Neural cell (in vitro differentiated cells): ENCODE results near the gene ADAMTS15.

DNA sequence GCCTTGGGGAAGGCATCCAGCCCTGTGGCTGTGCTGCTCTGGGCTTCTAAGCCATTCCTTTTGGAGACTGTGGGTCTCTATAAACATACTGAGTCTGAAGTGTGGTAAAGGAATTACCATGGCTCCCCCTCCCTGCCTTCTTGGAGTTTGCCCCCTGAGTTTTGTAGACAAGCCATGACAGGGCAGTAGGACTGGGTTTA lies 13.5 kb downstream of the FLI1 start:
- RAMPAGE, long total RNA: no peak

DNA sequence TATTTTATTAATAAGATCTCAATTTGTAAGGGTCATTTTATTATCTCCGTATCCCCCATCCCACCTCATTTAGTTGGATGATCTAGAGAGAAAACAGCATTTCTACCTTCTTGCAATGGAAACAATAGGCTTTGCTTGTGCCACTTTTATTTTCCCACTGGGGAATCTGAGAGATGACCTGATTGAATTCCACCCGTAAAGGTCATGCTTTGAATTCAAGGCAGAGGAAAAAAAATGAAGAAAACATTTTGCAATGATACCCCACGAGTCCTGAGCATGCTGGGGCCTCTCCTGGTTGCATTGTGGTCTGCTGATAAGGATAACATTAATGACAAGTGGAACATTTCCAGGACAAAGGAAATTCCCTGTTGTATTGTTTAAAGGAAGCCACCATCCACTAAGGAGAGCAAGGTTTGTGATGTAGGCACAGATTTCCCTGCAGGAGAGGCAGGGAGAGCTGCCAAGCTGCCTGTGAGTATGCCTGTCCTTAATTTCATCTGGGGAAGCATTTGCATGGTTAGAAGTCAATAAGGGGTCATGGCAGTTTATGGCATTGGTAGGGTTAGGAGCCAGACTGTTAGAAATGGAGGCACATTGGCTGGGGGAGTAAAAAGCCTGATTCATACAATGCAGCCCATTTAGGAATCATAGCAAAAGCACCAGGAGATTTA lies 21.8 kb downstream of the FLI1 start:
- RAMPAGE, long total RNA: no peak

- RAMPAGE, long total RNA: no peak
Measured at GRCh38 chr11:128720315-128721128, 26.6 kb downstream of the FLI1 start.

GRCh38 chr11:128890432-128890887 lies 696 bp upstream of the KCNJ5 start:
- RAMPAGE, long total RNA: no peak

DNA sequence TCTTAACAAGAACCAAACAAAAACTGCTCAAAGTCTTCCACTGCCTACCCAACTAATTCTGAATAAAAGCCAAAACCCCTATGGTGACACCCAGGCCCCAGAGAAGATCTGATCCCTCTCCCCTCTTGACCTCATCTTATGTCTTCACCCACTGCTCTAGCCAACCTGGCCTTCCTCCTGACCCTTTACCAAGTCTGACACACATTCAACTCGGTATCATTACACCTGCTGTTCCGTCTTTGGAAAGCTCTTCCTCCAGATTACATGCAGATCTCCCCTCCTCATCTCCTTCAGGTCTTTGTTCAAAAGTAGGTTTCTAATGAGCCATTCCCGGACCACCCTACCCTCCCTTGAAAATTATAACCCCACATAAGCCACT lies 84.7 kb upstream of the TP53AIP1 start:
- RAMPAGE, long total RNA: no peak

DNA sequence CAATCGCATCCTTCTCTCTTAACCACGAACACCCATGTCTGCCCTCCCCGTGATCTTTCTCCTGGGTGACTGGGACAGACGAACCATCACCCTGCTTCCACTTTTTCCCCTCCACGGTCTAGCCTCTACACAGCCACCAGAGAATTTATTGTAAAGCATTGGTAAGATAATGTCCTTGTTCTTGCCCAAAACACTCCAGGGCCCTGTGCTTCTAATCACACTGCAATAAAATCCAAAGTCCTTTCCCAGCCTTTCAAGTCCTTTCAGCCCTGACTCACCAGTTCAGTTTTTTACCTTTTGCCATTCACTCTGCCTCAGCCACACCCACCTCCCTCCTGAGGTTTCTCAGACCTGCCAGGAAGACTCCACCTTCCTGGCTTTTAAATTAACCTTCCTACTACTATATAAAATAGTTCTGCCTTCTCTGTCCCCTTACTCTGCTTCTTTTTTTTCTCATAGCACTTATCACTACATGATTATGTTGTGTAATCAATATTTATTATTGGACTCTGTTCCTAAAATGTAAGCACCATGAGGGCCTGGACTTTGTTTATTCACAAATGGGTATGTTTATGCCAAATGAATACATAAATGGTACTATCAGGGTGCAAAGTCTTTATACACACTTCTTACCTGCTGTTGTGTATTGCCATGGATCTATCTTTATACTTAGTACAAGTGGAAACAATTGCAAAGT lies 91.1 kb upstream of the ARHGAP32 start:
- RAMPAGE, long total RNA: no peak

GRCh38 chr11:129372736-129373531 lies 2.7 kb upstream of the BARX2 start:
- RAMPAGE, long total RNA: no peak

- RAMPAGE, long total RNA: no peak
Measured at GRCh38 chr11:129386832-129387758, 11.4 kb downstream of the BARX2 start.

DNA sequence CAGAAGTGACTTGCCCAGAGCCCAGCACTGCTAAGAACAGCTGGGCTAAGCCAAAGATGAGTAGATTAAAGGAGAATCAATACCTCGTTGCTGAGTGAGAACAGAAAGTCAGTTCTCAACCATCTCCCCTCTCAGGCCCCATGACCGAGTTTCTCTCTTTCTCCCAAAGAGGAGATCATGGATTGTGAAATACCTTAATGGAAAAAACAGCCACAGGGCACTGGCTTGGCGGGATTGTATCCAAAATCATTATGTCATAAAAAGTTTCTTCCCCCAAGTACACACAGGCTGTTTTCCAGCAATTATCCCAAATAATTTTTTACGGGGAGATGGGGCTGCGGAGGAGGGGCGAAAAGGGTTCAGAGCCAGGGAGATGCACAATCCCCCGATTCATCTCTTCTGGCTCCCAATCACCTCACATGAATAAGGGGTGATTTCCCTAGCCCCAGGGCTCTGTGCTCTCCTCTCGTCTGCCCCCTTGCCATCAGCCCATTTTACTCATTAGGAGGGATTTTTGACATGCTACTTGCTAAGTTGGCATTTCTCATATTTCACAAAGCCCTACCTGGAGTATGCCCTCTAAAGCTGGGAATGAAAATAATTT lies 111.7 kb upstream of the TMEM45B start:
- RAMPAGE, long total RNA: no peak

GRCh38 chr11:129731202-129731654 lies 84.4 kb upstream of the TMEM45B start:
- RAMPAGE, long total RNA: no peak

DNA sequence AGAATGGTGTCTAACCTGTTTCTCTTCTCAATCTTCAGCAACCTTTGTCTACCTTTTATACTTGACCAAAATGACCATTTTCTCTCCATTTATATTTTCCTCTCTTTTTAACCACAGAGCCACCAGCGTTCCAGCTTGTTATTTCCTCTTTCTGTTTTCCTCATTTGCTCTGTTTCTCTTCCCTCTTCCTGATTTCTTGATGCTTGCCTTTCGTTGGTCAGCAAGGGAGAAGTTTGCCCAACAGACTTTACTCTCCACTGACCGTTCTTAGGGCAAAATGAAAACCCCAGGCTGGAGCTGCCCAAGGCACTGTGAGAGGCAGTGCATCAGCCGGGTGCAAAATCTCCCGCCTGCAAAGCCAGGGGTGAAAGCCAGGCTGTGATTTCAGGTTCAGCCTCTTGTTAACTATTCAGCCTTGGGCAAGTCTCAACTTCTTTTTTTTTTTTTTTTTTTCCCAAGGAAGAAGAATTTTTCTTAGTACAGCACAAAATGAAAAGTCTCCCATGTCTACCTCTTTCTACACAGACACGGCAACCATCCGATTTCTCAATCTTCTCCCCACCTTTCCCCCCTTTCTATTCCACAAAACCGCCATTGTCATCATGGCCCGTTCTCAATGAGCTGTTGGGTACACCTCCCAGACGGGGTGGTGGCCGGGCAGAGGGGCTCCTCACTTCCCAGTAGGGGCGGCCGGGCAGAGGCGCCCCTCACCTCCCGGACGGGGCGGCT lies 26.0 kb upstream of the APLP2 start:
- RAMPAGE, long total RNA: no peak

DNA sequence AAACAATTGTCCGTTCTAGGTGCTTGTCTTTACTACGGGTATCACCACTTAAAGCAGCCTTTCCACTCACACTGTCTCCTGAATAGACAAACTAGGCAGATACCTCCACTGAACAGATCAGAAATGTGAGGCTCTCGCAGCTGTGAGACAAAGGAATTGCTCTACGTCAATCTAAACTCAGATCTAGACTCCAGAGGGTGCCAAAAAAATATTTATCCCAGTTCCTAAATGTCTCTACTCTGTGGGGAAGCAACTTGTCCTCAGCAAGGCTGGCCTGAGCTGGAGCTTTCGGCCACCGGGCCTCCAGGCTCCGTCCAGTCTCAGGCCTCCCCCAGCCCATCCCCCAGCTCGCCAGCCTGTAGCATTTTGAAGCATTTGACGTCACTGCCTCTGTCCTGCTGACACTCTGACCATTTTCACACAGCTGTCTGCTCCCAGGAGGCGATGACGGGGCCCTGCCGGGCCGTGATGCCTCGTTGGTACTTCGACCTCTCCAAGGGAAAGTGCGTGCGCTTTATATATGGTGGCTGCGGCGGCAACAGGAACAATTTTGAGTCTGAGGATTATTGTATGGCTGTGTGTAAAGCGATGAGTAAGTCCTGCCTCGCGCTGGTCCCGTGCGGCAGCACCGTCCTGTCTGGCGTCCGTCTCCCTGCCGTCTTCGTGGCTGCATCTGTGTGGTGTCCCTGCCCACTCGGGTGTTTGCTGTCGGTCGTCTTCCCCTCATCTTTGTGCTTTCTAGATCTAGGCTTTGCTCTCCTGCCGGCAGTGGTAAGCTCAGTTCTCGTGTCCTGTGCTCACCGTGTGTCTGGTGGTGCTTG lies 36.2 kb upstream of the ST14 start:
- RAMPAGE, long total RNA: no peak

DNA sequence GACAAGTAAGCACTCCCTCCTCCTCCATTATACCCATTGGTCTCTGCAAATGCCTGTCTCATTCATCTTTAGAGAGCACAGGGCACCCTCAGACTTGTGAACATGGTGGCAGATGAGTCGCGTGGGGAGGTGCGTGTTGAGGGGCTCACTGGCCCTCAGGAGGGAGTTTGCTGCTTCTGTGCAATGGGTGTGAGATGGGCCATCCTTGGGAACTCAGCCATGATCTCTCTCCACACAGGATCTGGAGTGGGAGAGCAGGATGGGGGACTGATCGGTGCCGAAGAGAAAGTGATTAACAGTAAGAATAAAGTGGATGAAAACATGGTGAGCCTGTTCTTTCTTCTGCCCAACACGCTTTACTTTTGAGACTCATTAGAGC lies 19.4 kb upstream of the ST14 start:
- RAMPAGE, long total RNA: no peak

DNA sequence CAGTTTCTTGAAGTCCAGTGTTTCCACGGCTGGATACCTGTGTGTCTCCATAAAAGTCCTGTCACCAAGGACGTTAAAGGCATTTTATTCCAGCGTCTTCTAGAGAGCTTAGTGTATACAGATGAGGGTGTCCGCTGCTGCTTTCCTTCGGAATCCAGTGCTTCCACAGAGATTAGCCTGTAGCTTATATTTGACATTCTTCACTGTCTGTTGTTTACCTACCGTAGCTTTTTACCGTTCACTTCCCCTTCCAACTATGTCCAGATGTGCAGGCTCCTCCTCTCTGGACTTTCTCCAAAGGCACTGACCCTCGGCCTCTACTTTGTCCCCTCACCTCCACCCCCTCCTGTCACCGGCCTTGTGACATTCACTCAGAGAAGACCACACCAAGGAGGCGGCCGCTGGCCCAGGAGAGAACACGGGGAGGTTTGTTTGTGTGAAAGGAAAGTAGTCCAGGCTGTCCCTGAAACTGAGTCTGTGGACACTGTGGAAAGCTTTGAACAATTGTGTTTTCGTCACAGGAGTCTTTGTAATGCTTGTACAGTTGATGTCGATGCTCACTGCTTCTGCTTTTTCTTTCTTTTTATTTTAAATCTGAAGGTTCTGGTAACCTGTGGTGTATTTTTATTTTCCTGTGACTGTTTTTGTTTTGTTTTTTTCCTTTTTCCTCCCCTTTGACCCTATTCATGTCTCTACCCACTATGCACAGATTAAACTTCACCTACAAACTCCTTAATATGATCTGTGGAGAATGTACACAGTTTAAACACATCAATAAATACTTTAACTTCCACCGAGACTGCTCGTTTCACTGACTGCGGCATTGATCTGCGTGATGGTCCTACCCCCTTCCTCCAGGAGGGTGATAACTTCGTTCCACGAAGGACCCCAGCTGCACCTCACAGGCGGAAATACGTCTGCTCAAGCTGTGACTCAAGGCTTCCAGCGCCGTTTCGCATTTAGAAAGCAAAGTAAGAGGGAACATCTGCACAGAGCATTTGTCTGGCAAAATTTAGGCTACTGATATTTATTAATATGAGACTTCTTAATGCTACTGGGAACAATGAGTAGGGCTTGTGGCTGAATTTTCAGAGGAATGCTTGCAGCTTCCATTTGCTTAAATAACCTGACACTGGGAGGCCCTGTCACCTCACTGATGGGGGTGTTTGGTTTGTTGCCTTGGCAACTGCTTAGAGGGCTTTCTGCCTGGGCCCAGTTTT lies 15.2 kb upstream of the ST14 start:
- RAMPAGE, long total RNA: no peak

GRCh38 chr11:130171172-130171991 lies 11.8 kb downstream of the ST14 start:
- RAMPAGE, long total RNA: no peak

GRCh38 chr11:130194502-130195105 lies 35.0 kb downstream of the ST14 start:
- RAMPAGE, long total RNA: no peak

- RAMPAGE, long total RNA: no peak
Measured at GRCh38 chr11:130217537-130218083, 58.0 kb downstream of the ST14 start.

DNA sequence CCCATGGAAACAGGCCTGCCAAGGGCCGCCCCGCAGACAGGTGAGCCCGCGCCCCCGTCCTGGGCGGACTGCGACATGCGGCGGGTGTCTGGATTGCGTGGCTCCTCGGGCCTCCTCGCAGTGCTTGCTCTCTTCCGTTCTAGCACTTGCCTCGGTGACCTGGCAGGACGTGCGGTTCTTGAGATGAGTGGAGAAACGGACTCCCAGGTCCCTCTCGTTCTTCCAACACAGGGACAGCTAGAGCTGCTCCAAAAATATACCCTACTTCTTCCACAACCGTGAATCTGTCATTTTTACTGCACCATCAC lies 645 bp upstream of the ZBTB44 start:
- RAMPAGE, long total RNA: no peak

- RAMPAGE, long total RNA: no peak
Measured at GRCh38 chr11:130388880-130389279, 39.5 kb downstream of the ADAMTS8 start.

- RAMPAGE, long total RNA: no peak
Measured at GRCh38 chr11:130447979-130449255, at the start of gene ADAMTS15. Gene ADAMTS15, plus strand, starts transcription at chr11:130448645.